Sternocleidomastoid (tissue), 1 donor: ENCODE results near the gene SF3A1.

- PRO-cap: bidirectional peak, plus-strand start at chr22:27919557, minus-strand start at chr22:27919256; unidirectional peak, minus-strand start at chr22:27920139
Measured at GRCh38 chr22:27919384-27920413, 643 bp upstream of the PITPNB start.

- PRO-cap: no peak
Measured at GRCh38 chr22:28479504-28480208, 200.0 kb downstream of the TTC28 start.

DNA sequence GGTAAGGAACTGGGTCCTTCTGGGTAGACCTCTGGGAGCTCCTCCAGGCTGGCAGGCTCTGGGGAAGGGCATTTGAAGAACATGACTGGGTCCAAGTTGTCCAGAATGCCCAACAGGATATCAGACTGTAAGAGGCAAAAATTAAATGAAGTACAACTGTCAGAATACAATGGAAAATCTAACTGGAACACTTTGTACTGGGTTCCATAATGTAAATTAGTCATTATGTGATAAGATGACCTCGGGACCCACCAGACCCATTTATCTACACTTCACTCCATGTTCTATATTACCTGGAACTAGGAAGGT lies 23.1 kb downstream of the CCDC117 start:
- PRO-cap: no peak

DNA sequence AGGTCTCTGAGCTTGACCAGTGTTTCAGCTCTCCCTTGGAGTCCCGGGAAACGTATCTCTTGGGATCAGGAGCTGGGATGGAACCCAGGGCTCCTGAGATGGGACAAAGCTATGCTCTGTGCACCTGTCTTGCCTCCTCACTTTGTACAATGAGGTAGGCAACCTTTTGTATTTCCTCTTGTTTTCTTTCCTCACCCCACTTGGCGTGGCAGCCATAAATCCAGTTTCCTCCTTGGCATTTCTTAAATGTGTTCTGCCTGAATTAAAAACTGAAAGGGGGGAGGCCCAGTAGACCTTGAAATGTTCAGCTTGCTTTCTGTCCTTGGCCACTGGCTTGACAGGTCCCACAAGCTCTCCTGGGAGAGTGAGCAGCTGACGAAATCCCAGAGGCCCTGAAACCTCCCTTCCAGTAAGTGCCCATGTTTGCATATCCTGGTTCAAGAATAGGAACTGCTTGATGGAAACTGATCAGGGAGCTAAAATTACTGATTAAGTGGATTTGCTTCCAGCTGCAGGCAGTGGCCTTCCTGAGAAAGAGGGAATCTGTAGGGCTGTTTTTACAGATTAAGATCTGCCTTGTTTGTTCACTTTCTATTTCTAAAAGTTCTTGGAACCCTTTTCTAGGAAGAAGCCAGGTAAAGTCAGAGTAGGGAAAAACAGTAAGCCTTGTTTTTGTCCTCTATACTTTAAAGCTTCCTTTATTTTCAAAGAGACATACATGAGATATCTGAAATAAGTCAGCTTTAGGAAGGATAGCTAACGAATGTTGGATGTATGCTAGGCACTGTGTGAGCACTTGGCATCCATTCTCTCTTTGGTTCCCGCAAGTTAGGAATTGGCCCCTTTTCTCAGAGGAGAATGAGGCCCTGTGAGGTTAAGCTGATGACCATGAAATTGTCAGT lies 46.1 kb downstream of the CCDC117 start:
- PRO-cap: unidirectional peak, minus-strand start at position 331 of the sequence

- PRO-cap: no peak
Measured at GRCh38 chr22:28894308-28894905, 11.0 kb downstream of the ZNRF3 start.

DNA sequence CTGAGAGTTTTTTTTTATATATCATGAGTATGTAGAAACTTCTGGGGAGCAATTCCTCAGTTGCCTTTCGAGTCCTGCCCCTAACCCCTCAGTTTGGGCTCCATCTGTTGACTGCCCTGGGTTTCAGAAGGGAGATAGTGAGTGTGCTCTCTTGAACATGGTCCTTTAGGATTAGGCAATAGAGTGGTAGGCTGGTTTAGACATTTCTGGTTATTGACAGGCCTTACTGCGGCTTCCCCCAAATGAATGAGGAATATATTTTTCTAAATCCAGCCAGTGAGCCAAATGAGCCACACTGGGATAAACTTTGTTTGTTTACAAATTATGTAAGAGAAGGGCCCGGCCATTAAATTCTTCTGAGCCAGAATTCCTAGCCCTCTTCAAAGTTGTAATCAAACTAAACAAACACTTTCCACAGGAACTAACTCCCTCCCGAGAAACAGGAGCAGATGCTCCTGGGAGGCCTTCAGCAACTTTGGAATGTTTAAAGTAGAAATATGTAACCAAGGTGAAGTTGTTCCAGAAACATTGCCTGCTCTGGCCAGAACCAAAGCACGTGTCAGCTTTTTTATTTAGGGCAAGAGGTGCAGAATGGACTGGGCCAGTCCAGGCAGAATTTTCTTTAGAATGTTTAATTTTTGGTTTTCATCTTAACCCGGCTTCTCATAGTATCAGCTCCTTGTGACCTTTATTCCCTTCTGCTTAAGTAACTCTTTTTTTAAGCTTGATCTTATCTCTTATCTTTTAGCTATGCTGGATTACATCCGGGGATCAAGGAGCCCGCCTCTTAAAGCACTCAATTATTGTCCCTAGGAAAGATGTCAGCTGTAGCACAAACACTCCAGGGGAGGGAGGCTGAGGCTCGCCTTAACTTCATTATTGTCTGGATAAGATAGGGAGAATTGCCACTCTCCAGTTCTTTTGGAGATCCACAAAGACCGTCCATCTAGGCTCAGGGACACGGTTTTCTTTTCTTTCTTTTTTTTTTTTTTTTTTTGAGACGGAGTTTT lies 28.6 kb downstream of the ZNRF3 start:
- PRO-cap: no peak

- PRO-cap: no peak
Measured at GRCh38 chr22:28981703-28982551, 79.7 kb downstream of the C22orf31 start.

GRCh38 chr22:29090046-29090555 lies 17.3 kb downstream of the KREMEN1 start:
- PRO-cap: no peak

GRCh38 chr22:29093953-29094479 lies 21.2 kb downstream of the KREMEN1 start:
- PRO-cap: no peak

DNA sequence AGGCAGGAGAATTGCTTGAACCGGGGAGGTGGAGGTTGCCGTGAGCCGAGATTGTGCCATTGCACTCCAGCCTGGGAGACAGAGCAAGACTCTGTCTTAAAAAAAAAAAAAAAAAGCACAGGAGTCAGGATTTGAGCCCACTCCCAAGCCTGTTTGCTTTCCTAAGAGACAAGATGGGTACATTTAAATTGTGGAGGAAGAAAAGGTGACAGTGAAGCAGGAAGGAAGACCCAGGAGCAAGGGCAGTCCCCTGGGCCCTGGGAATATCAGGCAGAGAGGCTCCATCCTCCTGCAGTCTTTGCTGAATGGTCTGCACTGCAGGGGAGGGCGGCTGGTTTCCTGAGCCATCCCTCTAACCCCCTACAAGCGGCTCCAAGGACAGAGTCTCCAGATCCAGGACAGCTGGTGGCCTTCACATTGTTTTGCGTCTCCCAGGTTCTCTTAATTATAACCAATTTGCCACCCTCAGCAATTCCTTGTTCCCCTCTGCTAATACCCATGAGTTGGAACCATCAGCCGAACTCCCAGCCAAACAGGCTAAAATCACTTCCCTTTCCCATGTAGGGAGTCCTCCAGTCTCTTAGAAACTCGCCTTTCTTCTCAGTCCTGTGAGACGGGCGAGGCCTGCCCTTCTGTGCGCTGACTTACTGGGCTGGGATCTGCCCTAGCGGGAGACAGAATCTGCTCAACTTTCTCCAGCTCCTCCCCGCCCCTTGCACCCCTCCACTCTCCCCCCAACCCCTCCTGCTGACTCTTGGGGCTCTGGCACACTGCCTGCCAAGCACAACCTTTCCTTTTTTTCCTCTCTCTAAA lies 53.6 kb upstream of the EMID1 start:
- PRO-cap: unidirectional peak, plus-strand start at position 611 of the sequence

- PRO-cap: no peak
Measured at GRCh38 chr22:29300420-29300815, 6.0 kb upstream of the GAS2L1 start.

GRCh38 chr22:29480756-29481574 lies 947 bp downstream of the NEFH start:
- PRO-cap: unidirectional peak, minus-strand start at chr22:29481026

DNA sequence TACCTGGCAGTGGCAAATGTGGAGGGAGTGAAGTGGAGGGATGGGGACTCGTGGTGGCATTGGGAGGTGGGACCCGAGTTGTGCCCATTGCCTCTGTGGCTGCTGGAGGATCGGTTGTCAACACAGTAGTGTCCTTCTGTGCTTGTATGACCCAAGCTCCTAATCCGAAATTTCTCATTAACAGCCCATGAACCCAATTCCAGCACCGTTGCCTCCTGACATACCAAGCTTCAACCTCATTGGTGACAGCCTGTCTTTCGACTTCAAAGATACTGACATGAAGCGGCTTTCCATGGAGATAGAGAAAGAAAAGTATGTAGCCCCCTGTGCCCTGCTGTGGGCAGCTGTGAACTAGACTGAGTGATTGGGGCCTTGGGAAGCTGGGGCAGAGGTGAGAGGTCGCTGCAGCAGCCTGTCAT lies 41.8 kb upstream of the CABP7 start:
- PRO-cap: no peak

DNA sequence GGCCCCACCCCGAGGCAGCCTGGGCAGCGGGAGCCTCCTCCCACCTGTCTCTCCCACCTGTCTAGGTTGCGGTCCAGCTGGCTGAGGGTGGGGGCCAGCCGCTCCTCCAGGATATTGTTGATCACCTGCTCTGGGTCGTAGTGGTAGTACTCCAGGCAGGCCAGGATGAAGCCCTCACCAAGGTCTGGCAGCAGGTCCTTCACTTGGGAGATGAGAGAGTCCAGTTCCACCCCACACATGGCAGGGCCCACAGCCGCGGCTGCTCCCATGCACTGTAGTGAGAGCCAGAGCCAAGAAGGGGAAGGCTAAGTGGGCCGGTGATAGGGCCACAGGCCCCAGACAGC lies 34.7 kb downstream of the UQCR10 start:
- PRO-cap: no peak

DNA sequence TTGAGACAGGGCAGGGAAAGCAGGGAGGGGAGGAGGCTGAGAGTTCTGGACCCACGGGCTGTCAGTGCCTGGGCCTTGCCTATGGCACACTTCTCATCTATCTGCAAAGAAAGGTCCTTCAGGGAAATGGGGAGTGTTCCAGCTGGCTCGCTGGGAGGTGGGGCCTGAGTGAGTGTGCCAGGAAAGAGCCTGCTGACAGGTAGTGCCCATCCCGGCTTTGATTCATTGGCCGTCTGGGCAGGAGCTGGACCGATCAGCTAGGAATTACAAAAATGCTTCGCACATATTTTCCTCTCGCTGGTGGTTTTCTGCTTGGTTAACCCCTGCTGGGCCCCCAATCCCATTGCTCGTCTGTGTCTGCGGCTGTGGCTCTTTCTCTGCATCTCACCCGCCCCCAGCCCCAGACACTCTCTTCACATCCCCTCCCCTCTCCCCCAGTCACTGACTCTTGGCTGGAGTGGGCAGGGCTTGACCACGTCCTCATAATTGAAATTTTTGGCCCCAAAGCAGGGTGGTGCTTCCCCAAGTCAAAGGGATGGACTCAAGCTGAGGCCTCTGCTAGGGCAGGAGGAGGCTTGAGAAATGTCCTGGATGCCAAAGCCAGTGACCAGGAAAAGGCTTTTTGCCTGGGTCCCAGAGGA lies 10.8 kb downstream of the LIF start:
- PRO-cap: no peak

- PRO-cap: no peak
Measured at GRCh38 chr22:30241401-30242086, 5.0 kb downstream of the LIF start.

- PRO-cap: no peak
Measured at GRCh38 chr22:30273200-30273843, 6.7 kb upstream of the OSM start.

- PRO-cap: bidirectional peak, plus-strand start at chr22:30288172, minus-strand start at chr22:30288000
Measured at GRCh38 chr22:30287864-30288422, 1.4 kb downstream of the CASTOR1 start.

DNA sequence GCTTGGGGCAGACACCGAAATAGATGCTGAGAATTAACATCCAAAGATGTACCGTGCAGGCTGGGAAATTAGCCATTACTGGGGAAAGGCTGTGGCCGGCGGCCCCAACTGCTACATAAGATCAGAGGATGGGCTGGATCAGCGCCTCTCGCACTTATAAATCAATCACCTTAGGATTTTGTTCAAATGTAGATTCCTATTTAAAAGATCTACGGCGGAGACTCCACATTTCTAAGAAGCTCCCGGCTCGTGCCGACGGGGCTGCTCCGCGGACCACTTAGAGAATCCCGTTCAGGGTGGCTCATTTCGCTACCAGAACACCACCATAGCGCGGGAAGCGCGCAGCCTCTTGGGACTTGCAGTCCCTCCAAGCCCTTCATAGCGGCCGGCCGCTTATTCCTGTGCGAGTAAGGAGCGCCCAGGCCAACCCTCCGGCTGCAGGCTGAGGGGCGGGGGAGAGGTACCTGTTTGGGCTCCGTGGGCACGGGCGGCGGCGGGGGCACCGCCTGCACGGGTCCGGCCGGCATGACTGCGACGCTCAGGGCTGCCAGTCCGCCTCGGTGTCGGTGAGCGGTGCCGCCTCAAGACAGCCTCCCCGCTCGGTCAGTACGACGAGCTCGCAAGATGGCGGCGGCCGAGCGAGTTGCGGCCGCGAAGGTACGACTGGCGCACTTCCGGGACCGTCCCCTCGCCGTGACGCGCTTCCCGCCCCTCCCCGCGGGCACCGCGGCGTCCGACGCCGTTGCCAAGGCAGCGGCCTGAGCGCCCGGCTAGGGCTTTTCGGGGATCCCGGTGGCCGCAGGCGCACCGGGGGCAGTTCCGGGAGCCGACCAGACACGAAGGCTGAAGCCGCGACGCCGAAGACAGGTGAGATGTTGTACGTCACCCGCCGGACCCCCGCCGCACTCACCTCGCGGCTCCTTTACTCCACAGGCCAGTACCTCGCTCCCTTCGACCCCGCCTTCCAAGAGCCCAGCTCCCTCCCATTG lies at the start of gene SF3A1:
SF3A1 (minus strand) TSS at position 629 of the 989 bp plus-strand sequence.
- PRO-cap: bidirectional peak, plus-strand start at position 361 of the sequence, minus-strand start at position 279 of the sequence; bidirectional peak, plus-strand start at position 724 of the sequence, minus-strand start at position 607 of the sequence

- PRO-cap: no peak
Measured at GRCh38 chr22:30379220-30379811, 7.9 kb downstream of the RNF215 start.